A172 (cell line): ENCODE results near the gene FAM9A.

GRCh38 chrX:2609729-2609840 lies 81.5 kb upstream of the CD99 start:
- RAMPAGE, long total RNA = no peak

DNA sequence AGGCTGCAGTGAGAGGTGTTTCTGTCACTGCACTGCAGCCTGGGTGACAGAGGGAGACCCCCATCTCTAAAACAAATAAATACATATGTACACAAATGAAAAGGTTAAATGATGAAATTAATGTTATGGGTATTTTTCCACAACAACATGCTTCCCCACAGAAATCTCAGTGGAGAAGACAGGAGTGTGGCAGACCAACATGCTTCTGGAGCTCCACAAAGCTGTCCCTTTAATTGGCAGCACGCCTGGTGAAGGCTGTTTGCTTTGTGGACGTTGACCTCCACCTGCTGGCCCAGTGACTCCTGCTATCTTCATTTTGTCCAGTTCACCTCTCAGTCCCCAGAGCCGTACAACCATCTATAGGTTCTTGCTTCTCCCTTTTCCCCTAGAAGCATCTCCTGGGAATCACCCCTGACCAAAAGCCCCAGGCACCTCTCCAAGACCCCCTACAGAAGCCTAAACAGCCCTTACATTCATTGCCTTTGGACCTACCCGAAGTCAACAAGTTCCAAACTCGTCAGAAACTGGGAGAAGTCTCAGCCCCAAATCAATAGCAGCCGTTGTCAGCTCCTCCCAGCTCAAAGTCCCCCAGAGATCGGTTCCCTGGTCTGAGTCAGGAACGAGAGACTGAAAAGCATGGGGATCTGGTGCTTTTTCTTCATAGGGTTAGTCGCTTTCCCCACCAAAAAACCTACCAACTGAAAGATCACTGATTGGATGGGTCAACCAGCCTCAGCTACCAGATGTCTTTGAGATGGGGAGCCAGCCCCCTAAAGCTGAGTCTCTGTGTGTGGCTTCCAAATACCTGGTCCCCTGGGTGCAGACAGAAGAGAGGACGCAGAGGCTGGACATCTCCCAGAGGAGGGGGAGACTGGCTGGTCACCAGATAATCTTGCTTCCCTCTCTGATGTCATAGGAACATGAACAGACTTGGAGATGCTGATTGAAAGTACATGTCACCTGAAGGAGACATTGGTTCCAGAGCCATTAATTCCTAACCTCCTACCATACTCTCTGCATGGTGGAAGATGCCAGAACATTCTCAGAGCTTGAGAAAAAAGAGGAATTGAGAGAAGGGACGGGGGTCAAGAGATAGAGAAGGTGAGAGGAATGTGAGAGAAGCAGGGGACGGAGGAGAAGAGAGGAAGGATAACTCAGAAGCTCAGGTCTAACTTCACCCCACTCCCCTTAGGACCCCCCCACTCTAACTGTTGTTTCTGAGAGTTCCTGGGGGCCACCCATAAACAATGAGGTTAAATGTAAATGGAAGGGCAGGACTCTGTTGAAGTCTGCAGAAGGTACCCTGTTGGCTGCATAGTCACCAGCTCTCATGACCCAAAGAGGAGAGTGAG lies 36.0 kb upstream of the CD99 start:
- RAMPAGE, long total RNA = no peak

DNA sequence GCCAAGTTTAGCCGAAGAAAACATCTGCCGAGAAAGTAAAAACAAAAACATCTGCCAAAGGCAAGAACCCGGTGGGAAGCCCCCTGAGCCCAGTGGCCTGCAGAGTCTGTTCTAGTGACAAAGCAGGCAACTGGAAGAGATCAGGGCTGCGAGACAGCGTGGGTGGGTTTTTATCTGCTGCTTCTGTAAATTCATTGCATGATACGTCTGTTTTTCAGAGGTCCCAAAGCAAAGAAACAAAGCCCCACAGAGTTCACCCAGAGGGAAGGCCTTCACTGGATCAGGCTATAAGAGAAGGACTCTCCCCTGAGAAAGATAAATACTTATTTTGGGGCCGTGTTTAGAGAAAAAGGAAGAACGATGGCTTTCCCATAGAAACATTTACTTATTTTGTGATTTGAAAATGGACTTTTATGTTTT lies 26.4 kb upstream of the CD99 start:
- RAMPAGE, long total RNA = no peak

DNA sequence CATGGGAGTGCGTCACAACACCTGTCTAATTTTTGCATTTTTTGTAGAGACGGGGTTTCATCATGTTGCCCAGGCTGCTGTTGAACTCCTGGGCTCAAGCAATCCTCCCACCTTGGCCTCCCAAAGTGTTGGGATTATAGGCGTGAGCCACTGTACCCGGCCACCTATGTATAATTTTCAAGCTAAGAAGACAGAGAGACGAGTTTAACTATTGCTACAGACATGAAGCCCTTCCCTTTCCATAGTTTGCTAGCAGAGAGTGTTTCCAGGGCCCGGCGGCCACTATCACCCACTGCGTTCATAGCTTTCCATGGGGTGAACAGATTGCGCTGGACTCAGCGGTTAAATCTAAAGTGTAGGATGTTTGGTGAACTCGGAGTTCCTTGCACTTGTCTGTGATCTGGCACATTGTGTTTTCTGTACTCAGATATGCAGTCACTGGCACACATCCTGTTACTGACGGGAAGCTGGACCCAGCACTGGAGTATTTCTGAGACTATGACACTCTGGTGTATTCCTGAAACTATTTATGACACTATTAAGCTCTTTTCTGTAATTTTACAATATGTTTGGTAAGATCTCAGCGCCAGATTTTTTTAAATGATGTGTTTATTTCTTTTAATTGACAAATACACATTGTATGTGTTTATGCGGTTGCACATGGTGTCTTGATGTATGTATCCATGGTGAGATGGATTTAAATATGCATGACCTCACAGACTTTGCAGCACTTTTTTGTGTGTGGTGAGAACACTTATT lies 13.9 kb downstream of the CD99 start:
- RAMPAGE, long total RNA = no peak

GRCh38 chrX:2823692-2824453 lies 4.9 kb upstream of the GYG2 start:
- RAMPAGE, long total RNA = no peak

DNA sequence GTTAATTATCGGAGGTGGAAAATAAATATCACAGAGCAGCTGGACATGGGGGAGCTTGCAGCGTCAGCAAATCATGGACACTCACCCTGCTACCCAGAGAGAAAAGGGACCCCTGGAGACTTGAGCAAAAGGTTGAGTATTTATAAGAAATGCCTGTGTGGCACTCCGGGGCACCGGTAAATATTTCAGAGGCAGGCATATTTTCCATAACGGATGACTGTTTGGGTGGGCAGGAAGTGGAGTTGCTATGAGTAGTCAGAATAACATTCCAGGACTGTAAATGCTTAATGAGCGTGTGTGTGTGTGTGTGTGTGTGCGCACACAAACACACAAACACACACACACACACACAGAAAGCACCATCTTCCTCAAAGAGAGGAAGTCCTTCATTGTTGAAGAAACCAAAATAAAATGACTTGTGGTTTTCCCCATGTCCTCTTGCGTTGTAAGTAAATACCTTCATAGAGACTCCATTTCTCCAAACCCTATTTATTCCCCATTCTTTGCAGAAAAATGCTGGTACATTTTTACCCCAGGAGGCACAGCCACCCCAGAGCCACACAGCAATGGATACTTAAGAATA lies 74.6 kb downstream of the MXRA5 start:
- RAMPAGE, long total RNA = start-site peak on the plus strand centred at position 366 of the sequence, 60 bp wide, 7 and 6 reads in 2 replicates

GRCh38 chrX:3807900-3808210 lies 94.4 kb upstream of the PRKX start:
- RAMPAGE, long total RNA = no peak

DNA sequence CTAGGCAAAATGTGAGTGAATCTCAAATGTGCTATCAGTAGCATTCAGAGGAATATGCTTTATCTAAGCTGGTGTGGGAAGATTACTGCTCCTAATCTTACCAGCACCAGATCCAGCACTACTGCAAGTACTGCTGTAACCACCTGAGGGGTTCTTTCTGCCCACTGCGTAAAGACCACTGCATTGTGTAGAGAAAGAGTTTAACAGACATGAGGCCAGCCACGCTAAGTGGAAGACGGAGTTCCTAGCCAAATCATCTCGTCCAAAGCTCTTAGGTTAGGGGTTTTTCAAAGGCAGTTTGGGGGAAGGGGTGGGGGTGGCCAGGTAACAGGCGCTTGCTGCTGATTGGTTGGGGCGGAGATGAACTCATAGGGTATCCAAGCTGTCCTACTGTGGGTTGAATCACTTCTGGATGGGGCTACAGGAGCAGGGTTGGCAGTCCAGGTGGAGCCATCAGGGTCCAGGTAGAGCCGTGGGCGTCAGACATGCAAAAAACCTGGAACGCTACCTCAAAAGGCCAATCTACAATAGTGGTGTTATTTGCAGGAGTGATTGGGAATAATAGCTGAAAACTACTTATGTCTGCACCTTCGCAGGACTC lies 579.8 kb downstream of the NLGN4X start:
- RAMPAGE, long total RNA = no peak

- RAMPAGE, long total RNA = no peak
Measured at GRCh38 chrX:6689771-6690264, 154.9 kb upstream of the VCX3A start.

DNA sequence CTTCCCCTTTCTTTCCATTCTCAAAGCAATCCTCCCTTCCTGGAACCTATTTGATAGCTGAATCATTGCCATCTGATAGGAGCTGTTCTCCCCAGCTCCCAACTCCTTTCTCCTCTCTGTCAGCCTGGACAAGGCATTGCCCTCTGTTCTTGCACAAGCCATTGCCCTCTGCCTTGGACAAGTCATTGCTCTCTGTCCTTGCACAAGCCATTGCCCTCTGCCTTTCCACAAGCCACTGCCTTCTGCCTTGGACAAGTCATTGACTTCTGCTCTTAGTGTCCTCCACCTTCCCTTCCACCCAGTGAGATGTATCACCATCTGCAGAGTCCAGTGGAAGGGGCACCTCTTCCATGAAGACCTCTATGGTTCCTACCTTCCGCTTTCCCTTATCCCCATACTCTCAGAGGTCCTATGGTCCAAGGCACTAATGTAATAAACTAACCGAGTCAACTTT lies 256.0 kb upstream of the STS start:
- RAMPAGE, long total RNA = no peak

- RAMPAGE, long total RNA = no peak
Measured at GRCh38 chrX:7089128-7089771, 58.3 kb upstream of the STS start.

DNA sequence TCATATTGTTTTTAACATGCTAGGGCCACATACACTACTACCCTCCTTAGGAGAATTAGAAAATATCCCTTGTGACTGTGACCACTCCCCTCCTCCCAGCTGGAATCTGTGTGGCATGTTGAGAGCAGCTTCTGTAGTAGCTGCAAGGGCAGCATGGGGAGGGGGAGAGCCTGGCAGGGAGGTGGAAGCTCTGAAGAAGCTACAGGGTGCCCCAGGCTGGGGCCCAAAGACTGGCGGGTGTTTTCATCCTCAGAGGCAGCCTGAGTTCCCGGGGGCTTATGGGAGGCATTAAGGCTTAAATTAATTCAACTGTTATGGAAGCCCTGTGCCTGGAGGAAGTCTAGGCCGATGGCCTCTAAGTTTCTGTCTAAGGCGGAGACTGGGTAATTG lies 37.6 kb upstream of the STS start:
- RAMPAGE, long total RNA = no peak

GRCh38 chrX:7259311-7259714 lies 111.4 kb upstream of the PUDP start:
- RAMPAGE, long total RNA = no peak

GRCh38 chrX:8801258-8801704 lies at the start of gene FAM9A:
Gene FAM9A, minus strand, starts transcription at chrX:8801383.
- RAMPAGE, long total RNA = no peak

DNA sequence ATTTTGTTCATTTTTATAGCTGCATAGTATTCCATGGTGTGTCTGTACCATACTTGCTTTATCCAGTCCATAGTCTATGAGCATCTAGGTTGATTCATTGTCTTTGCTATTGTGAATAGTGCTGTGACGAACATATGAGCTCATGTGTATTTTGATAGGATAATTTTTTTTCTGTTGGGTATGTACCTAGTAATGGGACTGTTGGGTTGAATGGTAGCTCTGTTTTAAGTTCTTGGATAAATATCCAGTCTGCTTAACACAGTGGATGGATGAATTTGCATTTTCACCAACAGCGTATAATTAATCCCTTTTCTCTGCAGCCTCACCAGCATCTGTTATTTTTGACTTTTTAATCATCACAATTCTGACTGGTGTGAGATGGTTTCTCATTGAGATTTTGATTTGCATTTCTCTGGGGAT lies 56.7 kb downstream of the FAM9B start:
- RAMPAGE, long total RNA = no peak

- RAMPAGE, long total RNA = no peak
Measured at GRCh38 chrX:9368324-9368764, 96.5 kb upstream of the TBL1X start.

DNA sequence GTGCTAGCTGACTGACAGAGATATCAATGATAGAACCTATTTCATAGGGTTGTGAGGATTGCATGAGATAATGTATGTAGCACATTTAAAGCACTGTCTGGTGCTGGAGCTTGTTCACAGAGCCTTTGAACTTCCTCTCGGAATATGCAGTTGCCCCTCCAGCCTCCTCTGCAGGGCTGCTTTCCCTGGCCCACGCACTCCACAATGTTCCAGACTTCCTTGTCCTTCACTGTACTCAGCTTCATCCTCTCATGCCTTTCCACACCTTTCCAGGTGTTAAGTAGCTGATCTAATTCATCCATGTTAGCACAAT lies 85.2 kb upstream of the TBL1X start:
- RAMPAGE, long total RNA = no peak

- RAMPAGE, long total RNA = no peak
Measured at GRCh38 chrX:9516748-9517290, 52.0 kb downstream of the TBL1X start.

DNA sequence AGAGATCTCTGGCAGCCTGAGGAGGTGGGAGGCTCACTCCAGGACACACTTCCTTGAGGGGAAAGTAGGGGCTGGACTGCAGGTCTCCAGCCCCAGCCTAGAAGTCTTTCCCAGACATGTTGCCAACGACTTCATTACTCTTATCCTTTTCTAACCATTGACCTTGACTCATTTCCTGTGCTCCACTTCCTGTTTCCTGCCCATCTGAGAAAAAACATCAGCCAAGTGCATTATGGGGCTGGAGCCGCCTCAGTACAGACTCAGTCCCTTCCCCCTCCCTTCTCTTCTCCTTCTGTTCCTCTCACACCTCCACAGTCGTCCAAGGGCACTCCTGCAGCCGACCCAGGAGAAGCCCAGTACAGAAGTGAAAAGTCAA lies 20.2 kb downstream of the GPR143 start:
- RAMPAGE, long total RNA = no peak

DNA sequence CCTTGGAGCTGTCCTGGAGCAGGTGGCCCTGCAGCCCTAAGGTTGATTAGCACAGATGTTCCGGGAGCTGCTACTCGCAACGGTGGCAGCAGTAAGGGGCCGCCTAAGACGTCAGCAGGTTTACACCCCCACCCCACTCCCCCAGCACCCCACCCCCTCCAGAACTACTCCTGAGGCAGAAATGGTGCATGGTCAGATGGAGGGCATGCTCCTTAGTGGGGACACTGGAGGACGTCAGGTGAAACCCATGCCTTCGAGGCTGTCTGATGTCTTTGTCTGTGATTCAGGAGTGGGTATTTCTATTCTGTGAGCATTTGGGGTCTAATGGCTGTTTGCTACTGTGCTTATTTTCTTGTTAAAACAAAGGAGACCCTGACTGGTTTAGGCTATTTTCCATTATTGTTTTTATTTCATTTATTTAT lies 88.5 kb upstream of the CLDN34 start:
- RAMPAGE, long total RNA = no peak